ENCODE measurements around the genes CD7 and FOXK2.

DNA sequence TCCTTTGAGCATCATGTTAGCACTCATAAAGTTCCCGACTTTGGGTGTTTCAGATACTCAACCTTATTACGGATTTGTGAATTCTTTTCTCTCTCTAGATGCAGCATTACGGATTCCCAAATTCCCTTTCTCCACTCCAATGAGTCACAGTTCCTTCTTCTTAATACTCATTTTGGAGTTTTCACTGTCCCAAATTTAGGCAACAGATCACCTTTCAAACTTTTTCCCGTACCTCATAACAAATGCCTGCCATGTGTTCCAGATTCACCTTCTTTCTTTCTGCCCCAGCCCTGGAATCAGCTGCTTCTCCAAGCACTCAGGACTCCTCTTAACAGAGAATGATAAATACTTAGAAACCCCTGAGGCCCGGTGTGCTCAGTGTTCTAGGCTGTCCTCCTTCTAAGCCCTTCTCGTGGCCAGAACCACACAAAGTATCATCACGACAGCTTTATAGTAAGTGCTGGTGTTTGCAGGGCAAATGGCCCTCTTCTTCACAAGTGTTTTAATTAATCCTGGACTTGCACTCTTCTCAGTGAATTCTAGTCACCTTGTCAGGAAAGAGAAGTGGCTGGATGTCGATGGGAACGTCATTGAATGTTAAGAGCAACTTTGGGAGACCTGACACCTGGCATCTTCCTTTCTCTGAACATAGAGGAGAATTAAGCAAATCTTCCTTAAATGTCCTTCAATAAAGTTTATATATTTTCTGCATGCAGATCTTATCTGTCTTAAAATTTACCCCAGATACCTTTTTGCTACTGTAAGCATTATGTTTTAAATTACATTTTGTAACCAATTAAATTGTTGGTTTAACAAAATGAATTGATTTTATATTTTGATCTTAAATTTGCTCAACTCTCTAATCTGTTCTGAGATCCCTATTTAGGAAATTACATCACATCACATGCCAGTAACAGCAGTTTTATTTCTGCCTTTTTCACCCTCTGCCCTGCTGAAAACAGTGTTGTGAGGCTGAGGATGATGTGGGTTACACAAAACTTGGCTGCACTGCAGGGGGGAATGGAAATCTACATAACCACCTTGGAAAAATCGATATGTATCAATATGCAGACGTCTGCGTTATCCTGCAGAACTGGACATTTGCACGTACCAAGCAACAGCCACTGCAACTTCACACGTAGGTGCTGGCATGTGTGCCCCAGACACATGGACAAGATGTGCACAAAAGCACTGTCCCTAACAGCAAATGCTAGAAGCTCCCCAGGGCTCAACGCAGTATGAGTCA is 14.6 kb downstream of the CSNK1D start:
- PRO-cap: no peak

- PRO-cap: bidirectional peak, plus-strand start at chr17:82292976, minus-strand start at chr17:82292788; bidirectional peak, plus-strand start at chr17:82293544, minus-strand start at chr17:82293298
These were observed 19.1 kb upstream of the CSNK1D start for GRCh38 chr17:82292074-82293477.

DNA sequence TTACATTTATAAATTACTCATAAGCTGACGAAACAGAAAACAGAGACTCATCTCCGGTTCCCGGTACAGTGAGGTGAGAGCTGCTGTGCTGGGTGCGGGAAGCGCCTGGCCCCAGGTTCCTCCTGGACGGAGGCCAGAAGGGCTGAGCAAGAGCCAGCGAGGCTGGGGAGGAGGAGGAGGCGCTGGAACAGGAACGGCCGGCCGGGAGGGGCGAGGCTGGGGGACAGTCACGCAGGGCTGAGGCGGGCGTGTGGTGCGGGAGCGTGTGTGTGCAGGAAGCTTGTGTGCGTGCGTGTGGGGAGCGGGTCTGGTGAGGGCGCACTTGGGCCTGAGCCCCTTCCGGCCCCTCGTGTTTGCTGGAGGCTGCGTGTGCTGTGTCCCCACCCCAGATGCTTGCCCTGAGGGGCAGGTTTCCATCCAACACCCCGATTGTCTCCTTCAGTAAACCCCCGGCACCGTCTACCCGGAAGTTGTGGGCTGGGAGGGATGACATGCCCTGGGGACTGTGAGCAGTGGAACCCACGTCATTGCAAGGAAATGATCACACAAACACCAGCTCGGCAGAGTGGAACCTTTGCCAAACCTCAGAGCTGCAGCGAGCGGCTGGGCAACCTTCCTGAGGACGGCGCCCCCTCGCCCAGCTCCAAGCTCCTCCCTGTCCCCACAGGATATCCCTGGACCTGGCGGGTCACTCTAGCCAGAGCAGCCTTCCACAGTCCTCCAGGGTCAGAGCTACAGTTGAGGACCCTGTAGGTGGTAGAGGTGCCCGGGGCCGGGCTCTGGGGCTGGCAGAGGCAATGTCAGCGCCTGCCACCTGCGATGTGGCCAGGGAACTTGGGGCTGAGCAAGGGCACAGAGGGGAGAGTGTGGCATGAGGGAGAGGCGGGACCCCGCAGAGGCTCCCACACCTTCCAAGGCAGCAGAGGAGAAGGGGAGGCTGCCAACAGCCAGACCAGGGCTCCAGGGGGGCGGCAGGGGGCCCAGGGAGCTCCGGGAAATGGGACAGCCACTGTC is 19.3 kb downstream of the CD7 start:
- PRO-cap: bidirectional peak, plus-strand start at position 76 of the sequence, minus-strand start outside the sequence; bidirectional peak, plus-strand start at position 149 of the sequence, minus-strand start at position 128 of the sequence; bidirectional peak, plus-strand start at position 580 of the sequence, minus-strand start at position 624 of the sequence

DNA sequence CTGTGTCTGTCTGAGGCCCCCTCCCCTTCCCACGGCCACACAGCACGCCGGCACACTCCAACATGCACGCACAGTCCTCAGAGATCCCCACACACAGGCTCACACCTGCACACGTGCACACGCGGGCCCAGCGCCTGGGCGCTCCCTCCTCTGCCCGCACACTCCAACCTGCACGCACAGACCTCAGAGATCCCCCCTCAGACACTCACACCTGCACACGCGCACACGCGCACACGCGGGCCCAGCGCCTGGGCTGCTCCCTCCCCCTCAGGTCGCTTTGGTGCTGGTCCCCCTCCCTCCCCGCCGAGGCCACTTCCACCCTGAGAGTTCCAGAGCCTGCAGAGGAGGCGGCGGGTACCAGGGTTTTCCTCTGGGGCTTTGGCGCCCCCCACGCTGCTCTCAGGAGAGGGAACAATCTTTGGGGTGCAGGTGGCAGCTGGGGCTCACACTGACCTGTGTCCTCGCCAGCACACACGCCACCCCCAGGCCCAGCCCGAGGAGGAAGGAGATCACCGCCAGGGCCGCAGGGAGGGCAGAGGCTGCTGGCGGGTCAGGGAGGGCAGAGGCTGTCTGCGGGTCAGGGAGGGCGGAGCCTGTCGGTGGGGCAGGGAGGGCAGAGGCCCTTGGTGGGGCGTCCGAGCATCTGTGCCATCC is 1.5 kb downstream of the CD7 start:
- PRO-cap: no peak

DNA sequence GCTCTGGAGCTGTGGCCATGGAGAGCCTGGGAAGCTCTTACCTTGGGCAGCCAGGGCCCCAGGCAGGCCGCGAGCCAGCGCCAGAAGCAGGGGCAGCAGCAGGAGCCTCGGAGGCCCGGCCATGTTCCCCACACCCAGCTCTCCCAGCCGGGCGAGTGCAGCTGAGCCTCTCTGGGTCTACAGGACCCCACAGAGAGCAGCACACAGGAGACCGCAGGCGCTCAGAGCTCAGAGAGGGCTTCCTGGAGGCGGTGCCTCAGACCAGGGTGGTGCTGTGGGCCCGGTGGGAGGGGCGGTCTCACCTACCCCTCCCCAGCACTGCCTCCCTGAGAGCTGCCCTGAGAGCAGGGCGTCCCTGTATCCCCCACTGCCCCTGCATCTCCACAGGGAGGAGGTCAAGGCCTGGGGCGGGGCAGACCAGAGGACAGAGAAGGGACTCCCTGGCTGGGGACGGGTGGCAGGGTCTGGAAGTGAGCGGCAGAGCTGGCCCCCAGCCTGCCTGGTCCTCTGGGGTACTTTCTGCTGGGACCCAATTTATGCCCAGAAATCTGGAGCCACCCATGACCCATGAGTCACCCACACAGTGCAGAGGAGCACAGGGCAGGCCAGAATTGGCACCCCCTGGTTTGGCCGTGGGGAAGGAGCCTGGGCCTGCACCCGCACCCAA is at the start of gene CD7:
Gene CD7 (minus strand): TSS at position 236 of the 667 bp plus-strand sequence.
- PRO-cap: no peak

GRCh38 chr17:82320774-82322003 is 3.8 kb upstream of the CD7 start:
- PRO-cap: no peak

- PRO-cap: no peak
These were observed 4.4 kb downstream of the UTS2R start for GRCh38 chr17:82375948-82376431.

- PRO-cap: no peak
These were observed 11.2 kb upstream of the OGFOD3 start for GRCh38 chr17:82429377-82430282.

- PRO-cap: bidirectional peak, plus-strand start at chr17:82519682, minus-strand start at chr17:82519522
These were observed at the start of gene FOXK2 for GRCh38 chr17:82519621-82520422. Gene FOXK2, plus strand, starts transcription at chr17:82519732.

- PRO-cap: no peak
These were observed 11.1 kb downstream of the RAB40B start for GRCh38 chr17:82687296-82687976.

- PRO-cap: no peak
These were observed 36.7 kb downstream of the TBCD start for GRCh38 chr17:82788611-82788972.

DNA sequence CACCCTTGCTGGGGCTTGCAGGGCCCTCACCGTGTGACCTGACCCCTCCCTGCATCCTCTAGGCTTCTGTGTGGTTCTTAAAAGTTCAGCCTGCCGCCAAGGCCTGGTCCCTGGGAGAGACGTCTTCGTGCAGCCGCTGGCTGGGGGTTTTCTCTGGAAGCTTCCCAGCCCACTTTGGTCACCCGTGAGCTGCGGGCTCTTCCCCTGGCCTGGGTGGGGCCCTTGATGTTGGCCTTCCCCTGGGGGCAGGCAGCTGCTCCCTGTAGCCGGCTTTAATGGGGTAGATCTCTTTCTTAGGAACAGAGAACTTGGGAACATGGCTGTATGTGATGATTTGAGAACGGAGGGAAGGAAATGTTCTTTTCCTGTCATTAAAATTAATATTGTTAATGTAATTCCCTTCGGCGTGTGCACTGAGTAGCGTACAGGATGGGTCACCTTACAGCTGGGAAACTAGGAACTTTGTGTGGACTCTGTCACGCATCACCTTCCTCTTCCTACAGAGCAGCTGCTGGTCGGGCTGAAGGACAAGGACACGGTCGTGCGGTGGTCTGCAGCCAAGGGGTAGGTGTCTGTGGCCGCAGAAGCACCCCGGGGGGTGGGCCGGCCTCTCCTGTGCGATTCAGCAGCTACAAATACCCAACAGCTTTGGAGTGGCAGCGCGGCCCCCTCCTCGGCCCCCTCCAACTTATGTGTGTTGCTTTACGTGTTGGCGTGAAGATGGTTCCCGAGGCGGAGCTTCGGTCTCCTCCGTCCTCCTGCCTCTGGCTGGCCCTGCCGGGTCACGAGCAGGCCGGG is 32.5 kb downstream of the ZNF750 start:
- PRO-cap: no peak

GRCh38 chr17:82892681-82893827 is 53.2 kb upstream of the ZNF750 start:
- PRO-cap: no peak

- PRO-cap: no peak
These were observed 98.6 kb upstream of the ZNF750 start for GRCh38 chr17:82938433-82938852.

DNA sequence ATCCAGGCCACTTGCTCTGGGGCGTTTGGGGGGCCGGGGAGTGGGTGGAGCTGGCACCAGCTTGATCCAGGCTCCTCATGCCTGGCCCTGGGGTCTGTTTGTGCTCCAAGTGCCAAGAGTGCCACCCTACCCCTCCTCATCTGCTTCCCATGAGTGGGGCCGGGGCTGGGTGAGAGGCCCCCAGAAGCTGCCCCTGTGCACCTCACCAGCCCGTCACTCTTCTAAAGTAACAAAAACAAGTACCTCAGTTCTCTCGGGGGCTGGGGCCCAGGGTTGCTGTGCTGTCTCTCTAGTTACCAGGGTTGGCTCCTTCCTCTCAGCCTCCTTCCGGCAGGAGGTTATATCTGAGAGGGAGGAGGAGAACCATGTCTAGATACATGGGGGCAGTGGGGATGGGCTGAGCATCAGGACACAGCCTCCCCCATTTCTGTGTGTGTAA is 101.9 kb upstream of the ZNF750 start:
- PRO-cap: no peak

- PRO-cap: bidirectional peak, plus-strand start at chr17:83052081, minus-strand start at chr17:83051734
These were observed 330 bp upstream of the B3GNTL1 start for GRCh38 chr17:83051852-83052348.

GRCh38 chr17:83081106-83081677 is 1.8 kb downstream of the METRNL start:
- PRO-cap: bidirectional peak, plus-strand start at chr17:83081146, minus-strand start at chr17:83081005

GRCh38 chr17:83082681-83084024 is 3.7 kb downstream of the METRNL start:
- PRO-cap: no peak

DNA sequence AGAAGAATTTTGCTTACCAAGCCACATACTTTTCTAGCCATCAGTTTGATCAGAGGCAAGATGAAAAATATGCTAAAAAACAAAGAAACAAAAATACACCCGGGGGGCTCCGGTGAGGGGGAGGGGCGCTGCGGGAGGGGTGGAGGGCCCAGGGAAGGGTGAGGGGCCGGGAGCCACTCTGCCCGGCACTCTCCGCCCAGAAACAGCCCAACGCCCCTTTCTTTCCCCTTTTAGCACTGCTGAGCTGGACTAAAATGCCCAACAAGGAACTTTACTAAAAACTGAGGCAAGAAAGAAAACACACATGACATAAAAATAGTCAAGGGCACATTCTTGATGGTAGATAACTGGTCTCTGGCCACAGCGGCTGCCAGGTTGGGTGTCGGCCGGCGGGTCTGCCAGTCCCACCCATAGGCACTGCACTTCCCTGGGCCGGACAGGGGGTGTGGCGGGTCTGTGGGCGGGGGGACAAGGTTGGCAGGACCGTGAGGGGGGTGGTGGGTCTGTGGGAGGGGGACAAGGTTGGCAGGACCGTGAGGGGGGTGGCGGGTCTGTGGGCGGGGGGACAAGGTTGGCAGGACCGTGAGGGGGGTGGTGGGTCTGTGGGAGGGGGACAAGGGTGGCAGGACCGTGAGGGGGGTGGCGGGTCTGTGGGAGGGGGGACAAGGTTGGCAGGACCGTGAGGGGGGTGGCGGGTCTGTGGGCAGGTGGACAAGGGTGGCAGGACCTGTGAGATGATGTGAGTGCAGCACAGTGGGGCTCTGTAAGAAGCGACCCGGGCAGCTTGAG is 20.9 kb downstream of the METRNL start:
- PRO-cap: no peak

DNA sequence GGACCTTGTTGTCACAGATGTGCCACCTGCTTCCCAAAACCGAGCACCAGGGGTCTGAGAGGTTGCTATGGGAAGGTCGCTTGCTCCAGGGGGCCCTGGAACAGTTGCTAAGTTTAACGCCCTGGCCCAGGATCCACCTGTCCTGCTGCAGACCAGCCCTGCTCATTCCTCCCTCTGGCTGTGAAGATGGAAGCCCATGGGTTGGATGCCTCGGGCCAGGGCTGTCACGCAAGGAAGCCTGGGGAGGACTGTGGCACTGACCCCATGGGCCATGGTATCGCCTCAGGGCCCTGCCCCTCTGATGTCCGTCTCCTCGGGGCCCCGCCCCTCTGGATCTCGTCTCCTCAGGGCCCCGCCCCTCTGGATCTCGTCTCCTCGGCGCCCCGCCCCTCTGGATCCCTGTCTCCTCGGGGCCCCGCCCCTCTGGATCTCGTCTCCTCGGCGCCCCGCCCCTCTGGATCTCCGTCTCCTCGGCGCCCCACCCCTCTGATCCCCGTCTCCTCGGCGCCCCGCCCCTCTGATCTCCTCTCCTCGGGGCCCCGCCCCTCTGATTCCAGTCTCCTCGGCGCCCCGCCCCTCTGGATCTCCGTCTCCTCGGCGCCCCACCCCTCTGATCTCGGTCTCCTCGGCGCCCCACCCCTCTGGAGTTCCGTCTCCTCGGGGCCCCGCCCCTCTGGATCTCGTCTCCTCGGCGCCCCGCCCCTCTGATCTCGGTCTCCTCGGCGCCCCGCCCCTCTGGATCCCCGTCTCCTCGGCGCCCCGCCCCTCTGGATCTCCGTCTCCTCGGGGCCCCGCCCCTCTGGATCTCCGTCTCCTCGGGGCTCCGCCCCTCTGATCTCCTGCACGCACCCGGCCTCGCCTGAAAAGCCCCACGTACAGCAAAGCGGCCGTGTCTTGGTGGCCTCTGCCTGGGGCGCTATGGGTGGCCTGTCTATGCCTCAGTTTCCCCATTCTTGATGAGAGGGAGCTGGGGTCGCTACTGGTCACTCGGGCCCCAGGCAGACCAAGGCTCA is 24.0 kb downstream of the METRNL start:
- PRO-cap: no peak

Data from ureter (tissue), 1 donor.